MCF 10A (cell line): ENCODE data around the gene THOC2.

GRCh38 chrX:123183363-123183723 is 735 bp upstream of the GRIA3 start:
- PRO-cap: no peak
- RRBS: 88% methylated on average over 5 of the region's 15 CpGs

GRCh38 chrX:123184704-123185079 is 614 bp downstream of the GRIA3 start:
- PRO-cap: no peak
- RRBS: 39% methylated on average over 3 of the region's 24 CpGs

DNA sequence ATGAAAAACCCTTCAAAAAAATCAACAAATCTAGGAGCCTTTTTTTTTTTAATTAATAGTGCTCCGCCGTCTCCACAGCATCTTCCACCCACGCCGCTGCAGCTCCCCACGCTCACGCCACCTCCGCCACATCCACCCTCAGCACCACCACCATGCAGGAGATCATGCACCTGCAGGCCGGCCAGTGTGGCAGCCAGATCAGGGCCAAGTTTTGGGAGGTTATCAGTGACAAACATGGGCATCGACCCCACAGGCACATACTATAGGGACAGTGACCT is 171.4 kb downstream of the THOC2 start:
- PRO-cap: no peak
- RRBS: no CpG with 5 or more reads among the region's 9 CpGs

GRCh38 chrX:123621039-123621723 is 111.7 kb downstream of the THOC2 start:
- PRO-cap: no peak
- RRBS: no CpG with 5 or more reads among the region's 6 CpGs

DNA sequence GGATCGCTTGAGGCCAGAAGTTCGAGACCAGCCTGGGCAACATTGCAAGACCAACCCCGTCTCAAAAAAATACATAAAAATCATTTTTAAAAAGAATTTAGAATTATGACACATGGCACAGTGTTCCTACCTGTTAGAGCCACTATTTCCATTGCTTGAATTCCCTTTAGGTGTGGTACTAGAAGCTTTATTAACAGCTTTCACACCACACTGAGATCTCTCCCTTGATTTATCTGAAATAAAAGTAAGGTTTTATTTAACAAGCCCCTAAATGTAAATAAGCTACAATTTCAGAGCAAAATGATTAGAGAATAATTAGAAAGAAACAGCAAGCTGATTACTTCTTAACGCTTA is 110.2 kb downstream of the THOC2 start:
- PRO-cap: no peak
- RRBS: no CpG with 5 or more reads among the region's 4 CpGs

DNA sequence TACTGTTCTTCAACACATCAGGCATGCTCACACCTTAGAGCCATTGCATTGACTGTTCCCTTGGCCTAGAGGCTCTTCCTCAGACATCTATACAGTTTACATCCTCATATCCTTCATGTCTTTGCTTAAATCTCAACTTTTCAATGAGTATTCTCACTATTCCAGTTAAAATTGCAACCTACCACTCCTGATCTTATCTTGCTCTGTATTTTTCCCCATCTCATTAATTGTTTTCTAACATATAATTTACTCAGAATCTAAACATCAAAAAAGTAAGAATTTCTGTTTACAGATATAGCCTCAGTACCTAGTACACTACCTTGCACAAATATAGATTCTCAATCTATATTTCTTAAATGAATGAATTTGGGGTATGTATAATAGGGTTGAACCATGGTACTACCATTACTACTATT is 50.4 kb downstream of the THOC2 start:
- PRO-cap: no peak

GRCh38 chrX:123732044-123733414 is at the start of gene THOC2:
Gene THOC2 (minus strand): TSS chrX:123733052.
- PRO-cap: bidirectional peak, plus-strand start at chrX:123732504, minus-strand start at chrX:123732405; bidirectional peak, plus-strand start at chrX:123733159, minus-strand start at chrX:123733034
- RRBS: 38% methylated on average over 15 of the region's 90 CpGs

- PRO-cap: no peak
- RRBS: no CpG with 5 or more reads among the region's 7 CpGs
Observed at GRCh38 chrX:123803137-123803900, 56.5 kb upstream of the XIAP start.

GRCh38 chrX:123906395-123906881 is 46.6 kb downstream of the XIAP start:
- PRO-cap: no peak
- RRBS: no CpG with 5 or more reads among the region's 5 CpGs

DNA sequence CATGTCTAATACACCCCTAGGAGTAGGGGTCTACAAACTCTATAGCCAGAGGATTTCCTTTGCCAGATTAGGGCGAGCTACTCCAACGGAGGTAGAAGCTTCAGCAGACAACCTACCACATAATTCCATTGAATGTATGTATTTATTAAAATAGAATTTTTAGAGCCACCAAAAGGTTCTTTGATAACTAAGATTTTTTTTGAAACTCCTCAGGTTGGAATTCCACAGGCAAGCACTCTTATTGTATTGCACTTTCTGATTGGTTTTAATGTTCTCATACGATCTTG is 279.7 kb downstream of the SH2D1A start:
- PRO-cap: no peak
- RRBS: no CpG with 5 or more reads among the region's 3 CpGs

DNA sequence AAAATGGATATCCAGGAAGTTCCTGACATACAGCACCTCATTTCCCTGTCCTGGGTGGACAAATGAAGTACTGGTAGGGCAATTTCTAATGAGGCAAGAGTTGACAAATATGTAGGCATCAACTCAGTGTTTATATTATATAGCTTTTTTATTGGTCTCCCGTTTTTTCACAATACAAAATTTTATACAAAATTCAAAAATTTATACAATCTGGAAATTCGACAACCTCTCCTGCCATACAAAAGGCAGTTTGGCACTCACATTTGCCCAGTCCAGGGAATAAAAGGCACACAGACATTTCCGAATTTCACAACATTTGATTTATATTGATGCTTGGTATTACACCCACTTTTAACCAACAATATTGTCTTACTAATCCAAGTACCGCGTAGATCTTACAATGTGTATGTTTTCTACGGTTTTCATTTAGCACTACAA is 1.9 kb downstream of the SMARCA1 start:
- PRO-cap: no peak
- RRBS: no CpG with 5 or more reads among the region's 6 CpGs

DNA sequence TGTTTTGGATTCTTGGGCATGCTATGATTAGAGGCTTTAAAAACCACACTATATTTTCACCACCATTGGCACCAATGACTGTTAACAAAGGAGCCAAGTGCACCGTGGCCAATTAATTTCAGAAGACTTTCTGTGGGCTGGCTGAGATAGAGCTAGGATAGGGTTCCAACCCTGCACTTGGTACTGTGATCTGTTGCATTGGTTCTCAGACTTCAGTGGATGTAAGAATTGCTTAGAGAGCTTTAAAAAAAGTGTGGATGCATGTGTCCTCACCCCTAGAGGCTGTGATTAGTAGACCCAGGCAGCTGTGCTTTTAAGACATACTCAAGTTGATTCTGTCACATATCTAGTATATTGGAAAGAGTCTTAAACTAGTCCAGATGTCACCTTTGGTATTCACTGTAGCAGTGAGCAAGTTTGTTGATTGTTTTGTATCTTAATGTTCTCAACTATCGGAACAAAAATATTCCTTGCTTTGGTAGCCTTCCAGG is 32.5 kb downstream of the OCRL start:
- PRO-cap: no peak
- RRBS: no CpG with 5 or more reads among the region's 2 CpGs

DNA sequence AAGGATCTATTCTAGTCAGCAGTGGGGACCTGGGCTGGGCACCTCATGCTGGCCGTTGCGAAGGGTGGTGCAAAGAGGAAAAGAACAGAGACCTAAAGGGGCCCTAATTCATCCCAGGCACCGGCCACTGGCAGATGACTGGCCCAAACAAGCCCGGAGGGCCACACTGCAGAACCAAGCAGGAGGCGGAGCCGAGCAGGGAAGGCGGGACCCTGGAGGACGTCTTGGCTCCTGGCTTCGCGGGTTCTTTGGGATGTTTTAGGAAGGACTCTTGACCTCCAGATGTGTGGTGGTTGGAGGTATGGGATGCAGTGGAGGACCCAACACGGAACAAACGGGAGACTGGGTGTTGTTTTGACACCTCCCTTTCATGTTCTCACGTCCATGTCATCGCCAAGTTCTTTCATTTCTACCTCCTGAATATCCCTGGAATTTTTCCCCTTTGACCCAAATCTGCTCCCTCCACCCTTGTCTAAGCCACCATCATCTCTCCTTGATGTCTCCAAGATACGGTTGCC is 49.0 kb downstream of the APLN start:
- PRO-cap: no peak
- RRBS: no CpG with 5 or more reads among the region's 15 CpGs

- PRO-cap: no peak
- RRBS: no CpG with 5 or more reads among the region's 1 CpG
Observed at GRCh38 chrX:129666285-129666645, 11.5 kb upstream of the APLN start.

- PRO-cap: no peak
- RRBS: no CpG with 5 or more reads among the region's 2 CpGs
Observed at GRCh38 chrX:129686494-129686889, 31.7 kb upstream of the APLN start.

DNA sequence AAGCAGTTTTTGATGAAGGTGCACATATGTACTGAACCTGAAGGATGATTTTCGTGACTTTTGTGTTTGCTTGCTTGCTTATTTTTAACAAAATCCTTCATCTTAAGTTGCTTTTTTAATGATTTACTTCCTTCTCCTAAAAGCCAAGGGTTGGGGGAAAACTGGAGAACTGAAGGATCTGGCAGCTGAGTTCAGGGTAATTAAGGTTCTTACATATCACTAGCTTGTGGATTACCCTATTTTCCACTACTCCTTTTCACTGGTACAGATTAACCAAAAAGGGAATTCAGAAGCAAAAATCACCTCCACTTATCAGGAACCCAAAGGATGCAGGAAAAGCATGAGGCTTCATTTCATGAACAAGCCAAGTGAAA is 12.8 kb downstream of the ZDHHC9 start:
- PRO-cap: no peak
- RRBS: no CpG with 5 or more reads among the region's 1 CpG

GRCh38 chrX:129931325-129931557 is 25.3 kb downstream of the UTP14A start:
- PRO-cap: bidirectional peak, plus-strand start at chrX:129931733, minus-strand start at chrX:129931476
- RRBS: no CpG with 5 or more reads among the region's 10 CpGs

- PRO-cap: no peak
- RRBS: no CpG with 5 or more reads among the region's 17 CpGs
Observed at GRCh38 chrX:130064539-130065426, 45.5 kb downstream of the ELF4 start.

- PRO-cap: no peak
- RRBS: no CpG with 5 or more reads among the region's 10 CpGs
Observed at GRCh38 chrX:130085515-130086362, 24.6 kb downstream of the ELF4 start.

GRCh38 chrX:130091854-130092746 is 18.2 kb downstream of the ELF4 start:
- PRO-cap: no peak
- RRBS: no CpG with 5 or more reads among the region's 12 CpGs